H7 (cell line): ENCODE measurements around the genes KRBOX1 and POMGNT2.

- RAMPAGE, long total RNA = no peak
Measured at GRCh38 chr3:42098652-42099196, 7.6 kb downstream of the TRAK1 start.

- RAMPAGE, long total RNA = no peak
Measured at GRCh38 chr3:42451521-42452304, 41.3 kb upstream of the LYZL4 start.

GRCh38 chr3:42503354-42503809 lies 939 bp downstream of the VIPR1 start:
- RAMPAGE, long total RNA = no peak

DNA sequence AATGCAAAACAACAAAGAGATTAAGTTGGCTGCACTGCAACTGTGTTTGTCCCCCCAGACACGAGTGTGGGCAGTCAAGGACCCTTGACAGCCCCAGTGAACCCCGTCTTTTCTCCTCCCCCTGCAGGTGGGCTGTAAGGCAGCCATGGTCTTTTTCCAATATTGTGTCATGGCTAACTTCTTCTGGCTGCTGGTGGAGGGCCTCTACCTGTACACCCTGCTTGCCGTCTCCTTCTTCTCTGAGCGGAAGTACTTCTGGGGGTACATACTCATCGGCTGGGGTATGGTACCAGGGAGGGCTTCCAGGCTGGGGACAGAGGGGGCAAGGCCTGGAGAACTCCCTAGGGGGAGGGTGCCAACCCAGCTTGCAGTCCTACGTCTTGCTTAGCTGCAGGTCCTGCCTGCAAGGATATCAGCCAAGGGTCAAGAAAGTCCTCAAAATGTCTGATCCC lies 28.2 kb downstream of the VIPR1 start:
- RAMPAGE, long total RNA = no peak

DNA sequence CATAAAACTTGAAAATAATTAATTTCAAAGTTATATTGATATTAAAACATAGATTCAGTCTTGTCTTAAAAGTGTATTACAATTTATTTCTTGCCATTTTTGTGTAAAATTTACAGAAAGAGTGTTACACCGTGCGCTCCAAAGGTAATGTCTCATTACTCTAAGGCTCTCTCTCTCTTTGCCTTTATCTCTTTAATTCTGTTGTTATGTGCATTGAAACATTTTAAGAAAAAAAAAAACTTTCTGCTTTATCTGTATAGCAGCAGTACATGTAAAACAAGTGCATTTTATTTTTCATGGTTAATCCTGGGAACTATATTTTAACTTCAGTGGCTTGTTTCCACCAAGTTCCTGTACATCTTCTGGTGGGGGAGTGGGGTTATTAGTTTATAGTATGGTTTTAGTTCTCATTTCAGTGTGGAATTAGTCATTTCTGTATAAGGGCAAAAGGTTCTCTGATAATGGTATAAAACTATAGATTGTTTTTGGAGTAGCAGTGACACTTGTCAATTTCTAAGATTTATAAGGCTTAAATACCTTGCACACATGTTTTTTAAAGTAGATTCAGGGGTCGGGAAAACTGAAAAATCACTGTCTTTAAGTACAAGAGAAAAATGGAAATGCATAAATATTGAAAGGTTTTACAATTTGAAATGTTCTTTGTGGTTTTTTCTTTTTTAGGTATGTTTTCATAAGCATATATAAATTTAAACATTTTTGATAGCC lies 26.2 kb upstream of the ZBTB47 start:
- RAMPAGE, long total RNA = no peak

- RAMPAGE, long total RNA = no peak
Measured at GRCh38 chr3:42721791-42722067, 19.1 kb upstream of the HHATL start.

DNA sequence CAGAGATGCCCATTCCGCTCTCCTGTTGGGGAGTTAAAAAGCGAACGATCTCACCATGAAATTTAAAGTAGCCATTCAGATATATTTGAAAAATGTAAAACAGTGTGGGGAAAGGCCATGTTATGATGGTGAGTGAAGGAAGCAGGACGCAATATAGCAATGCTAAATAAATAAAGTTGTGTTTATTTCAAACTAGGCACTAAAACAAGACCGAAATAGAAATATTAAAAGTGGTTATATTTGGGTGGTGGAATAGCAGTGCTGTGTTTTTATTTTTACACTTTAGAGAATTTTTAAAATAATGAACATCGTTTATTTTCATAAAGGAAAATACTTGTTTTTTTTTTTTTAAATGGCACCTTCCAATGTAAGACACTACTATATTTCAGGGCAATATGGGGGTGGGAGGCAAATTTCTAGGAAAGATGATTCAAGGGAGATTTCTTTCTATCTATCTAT lies 441 bp upstream of the CCDC13 start:
- RAMPAGE, long total RNA = no peak

- RAMPAGE, long total RNA = no peak
Measured at GRCh38 chr3:42831174-42831781, 22.0 kb downstream of the ACKR2 start.

DNA sequence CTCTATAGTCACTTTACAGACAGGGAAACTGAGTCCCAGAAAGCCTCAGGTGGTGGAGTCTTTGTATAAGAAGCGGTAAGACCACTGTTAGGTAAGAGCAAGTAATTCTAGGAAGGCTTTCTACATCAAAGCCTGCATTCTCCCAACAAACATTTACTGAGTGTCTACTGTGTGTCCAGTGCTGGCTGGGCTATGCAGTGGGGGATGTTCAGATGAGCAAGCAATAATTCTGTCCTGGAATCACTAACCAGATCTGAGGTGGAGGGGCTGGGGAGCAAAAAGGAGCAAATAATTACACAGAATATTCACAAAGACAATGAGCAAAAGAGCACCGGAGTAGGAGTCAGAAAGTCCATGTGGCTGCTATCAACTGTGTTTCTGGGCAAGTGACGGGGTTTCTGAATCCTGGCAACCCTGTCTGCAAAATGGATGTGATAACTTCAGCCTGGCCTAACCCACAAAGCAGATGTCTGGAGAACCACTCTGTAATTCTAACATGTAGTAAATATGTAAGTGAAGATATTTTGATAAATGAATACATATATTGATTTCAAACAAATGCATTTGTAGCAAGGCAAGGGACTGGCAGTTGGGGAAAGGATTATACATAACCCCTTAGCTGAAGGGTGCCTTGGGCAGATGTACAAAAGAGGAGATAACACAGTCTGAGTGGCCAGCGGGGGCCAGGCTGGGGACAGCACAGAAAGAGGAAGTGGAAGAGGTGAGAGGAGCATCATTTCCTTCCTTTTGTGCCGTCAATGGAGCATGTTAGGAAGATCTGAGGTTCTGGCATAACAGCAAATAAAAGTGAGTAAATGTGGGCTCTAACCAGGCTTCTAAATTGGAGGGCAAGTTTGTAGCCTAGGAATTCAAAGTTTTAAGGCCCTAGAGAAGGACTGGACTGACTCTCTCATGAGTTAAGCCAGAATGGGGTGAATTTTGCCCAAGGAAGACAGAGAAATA lies 28.8 kb downstream of the CYP8B1 start:
- RAMPAGE, long total RNA = no peak

DNA sequence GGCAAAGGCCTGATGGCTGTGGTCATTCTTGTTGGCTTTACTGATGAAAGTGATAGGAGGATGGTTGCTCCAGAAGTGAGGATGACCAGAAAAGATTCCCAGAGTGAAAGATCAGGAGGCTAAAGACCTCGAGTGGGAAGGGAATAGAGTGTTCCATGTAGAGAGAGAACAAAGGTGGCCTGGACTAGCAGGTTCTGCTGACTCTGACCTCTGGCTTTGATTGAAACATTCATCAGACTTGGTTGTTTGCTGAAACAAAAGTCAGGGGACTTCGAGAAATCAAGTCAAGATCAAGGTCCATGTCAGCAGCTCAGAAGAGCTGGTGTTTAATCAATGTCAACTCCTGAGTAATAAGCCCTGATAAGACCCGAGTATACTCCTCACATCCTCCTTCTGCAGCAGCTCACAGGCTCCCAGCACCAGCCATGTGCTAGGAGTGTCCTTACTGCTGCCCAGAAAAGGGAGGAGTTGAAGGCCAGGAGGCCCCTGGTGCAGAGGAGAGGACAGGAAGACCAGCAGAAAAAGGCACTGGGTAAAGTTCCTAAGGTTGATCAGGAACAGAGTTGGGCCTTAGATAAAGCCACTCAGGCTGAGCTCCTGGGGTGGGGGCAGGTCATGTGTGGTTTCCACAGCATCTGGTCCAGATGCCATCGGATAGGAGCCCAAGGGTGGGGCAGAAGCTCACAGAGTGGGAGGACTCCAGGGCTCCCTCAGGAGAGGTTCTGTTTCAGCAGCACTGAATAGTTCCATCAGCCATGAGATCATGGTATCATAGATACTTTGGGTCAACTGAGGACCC lies 19.8 kb downstream of the CYP8B1 start:
- RAMPAGE, long total RNA = no peak

DNA sequence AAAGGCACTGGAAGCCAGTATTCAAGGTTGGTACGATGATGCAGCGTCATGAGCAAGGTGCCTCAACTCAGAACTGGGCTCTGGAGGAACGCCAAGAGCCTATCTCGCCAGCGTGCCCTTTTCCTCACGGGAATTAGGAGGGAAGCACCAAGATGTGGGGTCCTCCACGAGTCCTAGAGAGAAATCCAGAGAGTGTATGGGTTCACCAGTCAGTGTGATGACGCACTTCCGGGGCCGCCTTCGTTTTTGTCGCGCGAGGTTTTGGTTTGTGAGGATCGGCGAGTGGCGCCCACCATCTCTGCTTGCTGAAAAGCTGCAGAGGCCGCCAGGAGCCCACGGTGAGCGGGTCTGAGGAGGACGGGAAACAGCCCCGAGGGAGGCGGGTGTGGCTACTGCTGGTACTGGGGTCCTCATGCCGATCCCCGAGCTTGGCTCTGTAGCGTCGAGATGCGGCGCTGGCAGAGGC lies at the start of gene KRBOX1:
KRBOX1 (plus strand) TSS at position 269 of the 466 bp plus-strand sequence.
- RAMPAGE, long total RNA = no peak

DNA sequence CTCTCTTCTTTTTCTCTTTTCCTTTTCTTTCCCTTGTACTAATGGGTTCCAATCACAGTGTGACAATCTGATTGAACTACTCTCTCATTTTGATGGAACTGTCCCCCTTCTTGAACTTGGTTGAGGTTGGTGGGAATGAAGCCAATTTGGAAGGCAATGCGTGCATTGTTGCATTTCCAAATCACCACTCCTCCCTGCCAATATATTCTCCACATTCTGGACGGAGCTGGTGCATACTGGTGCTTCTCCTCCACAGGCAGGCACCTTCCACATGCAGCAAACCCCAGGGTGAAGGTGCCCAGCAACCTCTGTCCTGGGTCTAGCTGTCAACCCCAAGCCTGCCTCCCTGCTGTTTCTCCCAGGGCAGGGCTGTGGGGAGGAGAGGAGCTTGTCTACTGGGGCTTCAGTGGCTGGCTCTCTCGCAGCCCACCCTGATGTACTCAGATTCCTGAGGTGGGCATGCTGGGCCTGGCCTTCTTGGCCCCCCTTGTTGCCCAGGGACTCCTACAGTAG lies 20.0 kb downstream of the GASK1A start:
- RAMPAGE, long total RNA = no peak

GRCh38 chr3:43000855-43001708 lies 22.0 kb downstream of the GASK1A start:
- RAMPAGE, long total RNA = no peak

- RAMPAGE, long total RNA = no peak
Measured at GRCh38 chr3:43024116-43025106, 45.3 kb downstream of the GASK1A start.

DNA sequence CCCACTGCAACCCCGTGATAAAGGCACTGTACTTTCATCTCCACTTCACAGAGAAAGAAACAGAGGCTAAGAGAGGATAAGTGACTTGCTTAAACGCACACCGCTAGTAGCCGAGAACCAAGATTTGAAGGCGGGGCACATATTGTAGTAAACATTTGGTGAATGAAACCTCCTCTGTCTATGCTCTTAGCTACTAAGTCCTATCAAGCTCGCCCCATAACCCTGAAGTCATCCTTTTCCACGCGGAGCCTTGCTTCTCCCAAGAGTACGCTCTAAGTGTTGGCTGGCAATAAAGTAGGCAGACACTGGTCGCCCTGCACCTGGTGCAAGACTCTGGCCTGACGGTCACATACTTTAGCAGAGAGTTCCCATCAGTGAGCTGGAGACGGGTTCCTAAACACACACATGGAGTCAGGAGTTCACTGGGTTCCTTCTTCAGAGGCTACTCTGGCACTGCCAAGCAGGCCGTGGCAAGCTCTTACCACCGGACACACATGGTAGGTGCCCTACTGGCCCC lies 999 bp downstream of the POMGNT2 start:
- RAMPAGE, long total RNA = no peak

GRCh38 chr3:43105339-43106329 lies at the start of gene POMGNT2:
TSS of gene POMGNT2 (minus strand) at chr3:43106079.
- RAMPAGE, long total RNA = no peak

GRCh38 chr3:43217561-43217941 lies 68.8 kb upstream of the SNRK start:
- RAMPAGE, long total RNA = no peak

- RAMPAGE, long total RNA = no peak
Measured at GRCh38 chr3:43327107-43327691, 40.9 kb downstream of the SNRK start.

GRCh38 chr3:43345133-43345654 lies 58.9 kb downstream of the SNRK start:
- RAMPAGE, long total RNA = no peak

GRCh38 chr3:43423363-43423604 lies 136.9 kb downstream of the SNRK start:
- RAMPAGE, long total RNA = no peak